ENCODE measurements around a stretch of chr14.

- RRBS: no CpG with 5 or more reads among the region's 8 CpGs
Observed at GRCh38 chr14:99758469-99758989, 34.7 kb upstream of the EML1 start.

GRCh38 chr14:99945892-99946618 lies 119.2 kb upstream of the EVL start:
- RRBS: 57% methylated on average over 2 of the region's 14 CpGs

DNA sequence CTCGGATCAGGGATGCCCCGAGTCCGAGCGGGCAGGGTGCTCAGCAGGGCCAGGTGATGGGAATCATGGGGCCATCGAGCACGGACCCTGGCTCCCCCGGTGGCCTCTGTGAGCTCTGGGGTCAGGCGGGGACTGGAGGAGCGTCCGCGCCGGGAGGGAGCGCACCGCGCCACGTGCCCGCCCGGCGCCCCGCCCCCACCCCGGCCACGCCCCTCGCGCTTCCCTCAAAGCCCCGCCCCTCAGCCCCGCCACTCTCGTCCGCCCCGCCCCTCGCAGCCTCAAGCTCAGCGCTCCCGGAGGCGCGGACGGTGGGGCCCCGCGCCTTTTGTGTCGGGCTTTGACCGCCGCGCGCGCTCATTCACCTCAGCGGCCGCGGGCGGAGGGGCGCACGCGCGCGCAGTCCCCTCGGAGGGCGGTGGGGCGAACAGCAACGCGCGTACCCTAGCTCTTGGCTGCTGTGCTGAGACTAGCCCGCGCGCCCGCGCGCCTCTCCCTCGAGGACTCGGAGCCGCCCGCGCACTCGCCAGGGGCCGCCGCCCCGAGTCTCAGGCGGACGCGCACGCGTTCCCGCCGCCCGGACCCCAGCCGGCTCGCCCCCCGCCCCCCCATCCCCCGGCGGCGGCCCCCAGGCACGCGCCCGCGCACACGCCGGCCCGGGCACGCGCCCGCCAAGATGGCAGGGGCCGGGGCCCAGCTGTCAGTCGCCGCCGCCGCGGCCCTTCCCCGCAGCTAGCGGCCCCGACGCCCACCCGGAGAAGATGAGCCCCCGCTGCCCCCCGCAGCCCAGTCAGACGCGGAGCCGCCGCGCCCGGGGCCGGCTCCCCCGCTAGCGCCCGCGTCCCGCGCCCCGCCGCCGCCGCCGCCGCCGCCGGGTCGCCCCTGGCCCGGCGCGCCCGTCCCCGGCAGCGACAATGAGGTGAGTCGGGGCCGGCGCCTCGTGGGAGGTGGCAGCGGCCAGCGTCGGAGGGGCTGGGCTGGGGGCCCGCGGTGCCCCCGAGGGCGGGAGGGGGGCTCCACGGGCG lies 93.8 kb upstream of the EVL start:
- RRBS: 3% methylated on average over 48 of the region's 151 CpGs

GRCh38 chr14:100138251-100138994 lies 21.0 kb downstream of the DEGS2 start:
- RRBS: no CpG with 5 or more reads among the region's 16 CpGs

DNA sequence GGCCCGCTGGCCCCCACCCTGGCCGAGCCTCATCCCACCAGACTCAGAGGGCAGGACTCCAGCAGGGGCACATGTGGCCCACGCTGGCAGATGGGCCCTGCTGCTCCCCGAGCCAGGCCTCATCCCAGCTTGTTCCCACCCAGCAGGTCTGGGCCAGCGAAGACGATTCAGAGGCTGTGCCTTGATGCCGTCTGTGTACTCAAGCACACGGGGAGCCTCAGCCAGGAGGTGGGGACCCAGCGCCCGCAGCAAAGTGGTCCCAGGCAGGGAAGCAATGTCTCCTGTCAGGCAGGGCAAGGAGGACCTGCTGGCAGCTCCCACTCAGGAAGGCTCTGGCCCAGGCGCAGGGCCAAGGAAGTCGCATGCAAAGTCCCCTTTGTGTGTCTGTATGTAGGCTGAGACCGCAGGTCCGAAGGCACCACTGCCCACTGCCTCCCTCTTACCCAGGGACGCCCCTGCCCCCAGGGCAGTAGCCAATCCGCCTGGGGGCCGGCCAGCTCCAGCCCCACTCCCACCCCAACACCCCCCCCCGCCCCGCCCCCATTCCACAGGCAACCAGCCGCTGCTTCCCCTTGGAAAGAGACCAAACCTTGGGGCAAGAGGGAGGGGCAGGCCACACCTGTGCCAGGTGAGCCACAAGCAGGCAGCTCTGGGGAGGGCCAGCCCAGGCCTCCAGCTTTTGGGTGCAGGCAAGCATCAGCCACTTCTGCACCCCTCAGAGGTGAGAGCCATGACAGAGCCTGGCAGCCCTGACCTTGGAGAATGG lies 9.4 kb downstream of the DEGS2 start:
- RRBS: no CpG with 5 or more reads among the region's 20 CpGs

DNA sequence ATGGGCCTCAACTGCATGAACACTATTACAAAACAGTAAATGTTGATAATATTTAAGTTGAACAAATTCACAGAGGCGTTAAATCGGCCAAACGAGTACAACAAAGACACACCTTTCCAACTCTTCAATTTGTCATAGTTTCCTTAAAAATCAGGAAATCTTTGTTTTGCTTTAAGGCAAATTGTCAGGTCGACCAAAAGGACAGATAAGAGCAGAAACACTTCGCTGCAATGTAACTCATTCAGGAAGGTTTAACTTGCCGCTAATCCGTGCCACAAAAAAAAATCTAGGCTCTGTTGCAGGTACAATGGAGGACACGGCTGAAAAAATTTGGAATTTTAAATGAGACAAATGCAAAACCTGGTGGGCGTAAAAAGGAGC lies 1.5 kb upstream of the YY1 start:
- RRBS: no CpG with 5 or more reads among the region's 9 CpGs

DNA sequence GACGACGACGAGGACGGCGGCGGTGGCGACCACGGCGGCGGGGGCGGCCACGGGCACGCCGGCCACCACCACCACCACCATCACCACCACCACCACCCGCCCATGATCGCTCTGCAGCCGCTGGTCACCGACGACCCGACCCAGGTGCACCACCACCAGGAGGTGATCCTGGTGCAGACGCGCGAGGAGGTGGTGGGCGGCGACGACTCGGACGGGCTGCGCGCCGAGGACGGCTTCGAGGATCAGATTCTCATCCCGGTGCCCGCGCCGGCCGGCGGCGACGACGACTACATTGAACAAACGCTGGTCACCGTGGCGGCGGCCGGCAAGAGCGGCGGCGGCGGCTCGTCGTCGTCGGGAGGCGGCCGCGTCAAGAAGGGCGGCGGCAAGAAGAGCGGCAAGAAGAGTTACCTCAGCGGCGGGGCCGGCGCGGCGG lies 463 bp downstream of the YY1 start:
- RRBS: under 1% methylated on average over 22 of the region's 67 CpGs

DNA sequence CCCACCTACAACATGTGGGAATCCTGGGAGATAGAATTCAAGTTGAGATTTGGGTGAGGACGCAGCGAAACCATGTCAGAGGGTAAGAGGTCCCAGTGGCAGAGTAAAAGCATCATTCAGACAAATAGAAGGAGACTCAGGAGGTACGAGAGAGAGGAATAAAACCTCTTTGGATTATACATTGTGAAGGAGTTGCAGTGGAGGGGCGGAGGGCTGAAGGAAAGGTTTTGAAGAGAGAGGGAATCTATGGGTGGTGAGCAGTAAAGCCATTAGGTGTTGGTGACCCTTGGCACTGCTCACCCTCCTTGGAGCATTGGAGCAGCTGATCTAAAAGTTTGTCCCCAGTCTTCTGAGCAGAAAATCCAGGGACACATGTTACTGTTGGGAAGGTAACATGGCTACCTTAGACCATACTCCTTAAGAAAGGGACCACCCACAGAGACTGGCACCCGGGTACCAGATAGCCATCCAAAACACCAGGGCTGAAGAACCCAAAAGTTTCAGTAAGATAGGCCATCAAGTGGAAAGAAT lies 27.3 kb downstream of the YY1 start:
- RRBS: no CpG with 5 or more reads among the region's 5 CpGs

- RRBS: 83% methylated on average over 4 of the region's 12 CpGs
Observed at GRCh38 chr14:100278511-100279344, 27.5 kb downstream of the SLC25A29 start.

- RRBS: no CpG with 5 or more reads among the region's 9 CpGs
Observed at GRCh38 chr14:100279345-100279951, 26.8 kb downstream of the SLC25A29 start.

- RRBS: no CpG with 5 or more reads among the region's 6 CpGs
Observed at GRCh38 chr14:100281059-100281641, 25.1 kb downstream of the SLC25A29 start.

GRCh38 chr14:100328597-100329553 lies 5.7 kb downstream of the SLC25A47 start:
- RRBS: 89% methylated on average over 12 of the region's 46 CpGs

DNA sequence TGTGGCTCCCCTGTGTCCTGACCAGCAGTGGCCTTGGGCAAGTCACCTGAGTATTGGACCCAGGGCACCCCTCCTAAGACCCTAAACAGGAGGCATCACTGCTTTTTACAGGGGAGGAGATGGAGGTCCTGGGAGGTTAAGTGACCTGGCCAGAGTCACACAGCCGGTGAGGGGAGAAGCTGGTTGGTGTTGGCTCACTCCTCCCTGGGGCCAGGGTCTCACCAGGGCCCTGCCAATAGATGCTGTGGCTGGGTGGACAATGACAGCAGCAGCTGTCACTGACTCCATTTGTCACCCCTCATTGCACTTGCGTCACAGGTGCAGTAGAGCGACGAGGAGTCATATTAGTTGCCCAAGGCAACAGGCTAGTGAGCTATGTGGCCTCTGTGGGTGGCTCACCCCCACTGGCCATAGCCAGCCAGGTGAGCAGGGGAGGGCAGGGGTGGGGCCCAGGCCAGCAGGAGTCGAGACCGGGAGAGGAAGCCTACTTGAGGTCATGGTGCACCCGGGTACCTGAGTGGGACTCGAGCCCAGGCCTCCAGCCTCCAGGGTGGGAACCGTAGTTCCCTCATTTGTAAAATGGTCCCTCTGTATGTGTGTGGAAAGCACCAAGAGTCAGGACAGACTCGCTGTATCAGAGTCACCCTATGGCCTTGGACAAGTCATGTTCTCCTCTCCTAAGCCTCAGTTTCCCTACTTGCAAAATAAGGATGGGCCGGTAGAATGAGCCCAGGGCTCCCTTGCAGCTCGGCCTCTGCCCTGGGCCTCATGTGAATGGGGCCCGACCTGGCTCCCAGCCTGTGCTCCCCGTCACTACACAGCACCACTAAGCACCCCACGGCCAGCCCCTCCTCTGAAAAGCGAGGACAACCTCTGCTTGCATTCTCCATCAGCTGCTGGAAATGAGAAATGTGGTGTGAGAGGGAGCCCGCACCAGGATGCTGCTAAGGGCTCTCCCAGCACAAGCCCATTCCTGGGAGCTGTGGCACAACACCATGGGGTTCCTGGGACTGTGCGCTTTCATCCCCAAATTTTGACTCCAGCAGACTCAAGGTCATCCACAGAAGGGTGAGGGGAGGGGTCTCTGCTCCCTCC lies 9.9 kb downstream of the SLC25A47 start:
- RRBS: no CpG with 5 or more reads among the region's 18 CpGs

DNA sequence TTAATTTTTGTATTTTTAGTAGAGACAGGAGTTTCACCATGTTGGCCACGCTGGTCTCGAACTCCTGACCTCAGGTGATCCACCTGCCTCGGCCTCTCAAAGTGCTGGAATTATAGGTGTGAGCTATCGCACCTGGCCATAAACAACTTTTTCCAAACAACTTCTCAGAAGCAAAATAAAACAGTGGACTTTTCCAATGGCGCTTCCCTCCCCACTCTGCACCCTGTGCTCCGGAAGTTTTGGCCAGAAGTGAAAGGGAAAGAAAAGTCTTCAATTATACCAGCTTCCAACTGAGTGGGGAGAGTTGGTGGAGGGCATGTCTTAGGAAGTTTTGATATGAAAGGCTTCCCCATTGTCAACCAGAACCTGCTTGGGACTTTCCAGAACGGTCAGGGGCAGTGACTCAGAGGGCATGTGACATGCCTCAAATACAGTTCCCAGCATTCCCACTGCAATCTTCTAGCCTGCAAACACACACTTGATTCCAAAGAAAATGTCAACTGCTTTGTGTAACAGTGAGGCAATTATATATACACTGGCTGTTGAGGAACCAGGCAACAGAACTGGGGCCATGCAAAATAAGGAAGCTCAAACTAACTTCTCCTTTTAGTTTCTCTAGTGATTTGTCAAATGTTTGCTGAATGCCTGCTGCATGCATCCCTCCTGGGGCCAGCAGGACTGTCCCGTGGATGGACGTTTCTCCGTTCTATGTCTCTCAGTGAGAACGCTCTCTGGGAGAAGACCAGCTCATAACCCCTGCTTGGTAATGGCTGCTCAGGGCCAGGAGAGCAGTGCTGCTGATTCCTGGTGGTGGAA lies 18.1 kb downstream of the SLC25A47 start:
- RRBS: no CpG with 5 or more reads among the region's 11 CpGs

DNA sequence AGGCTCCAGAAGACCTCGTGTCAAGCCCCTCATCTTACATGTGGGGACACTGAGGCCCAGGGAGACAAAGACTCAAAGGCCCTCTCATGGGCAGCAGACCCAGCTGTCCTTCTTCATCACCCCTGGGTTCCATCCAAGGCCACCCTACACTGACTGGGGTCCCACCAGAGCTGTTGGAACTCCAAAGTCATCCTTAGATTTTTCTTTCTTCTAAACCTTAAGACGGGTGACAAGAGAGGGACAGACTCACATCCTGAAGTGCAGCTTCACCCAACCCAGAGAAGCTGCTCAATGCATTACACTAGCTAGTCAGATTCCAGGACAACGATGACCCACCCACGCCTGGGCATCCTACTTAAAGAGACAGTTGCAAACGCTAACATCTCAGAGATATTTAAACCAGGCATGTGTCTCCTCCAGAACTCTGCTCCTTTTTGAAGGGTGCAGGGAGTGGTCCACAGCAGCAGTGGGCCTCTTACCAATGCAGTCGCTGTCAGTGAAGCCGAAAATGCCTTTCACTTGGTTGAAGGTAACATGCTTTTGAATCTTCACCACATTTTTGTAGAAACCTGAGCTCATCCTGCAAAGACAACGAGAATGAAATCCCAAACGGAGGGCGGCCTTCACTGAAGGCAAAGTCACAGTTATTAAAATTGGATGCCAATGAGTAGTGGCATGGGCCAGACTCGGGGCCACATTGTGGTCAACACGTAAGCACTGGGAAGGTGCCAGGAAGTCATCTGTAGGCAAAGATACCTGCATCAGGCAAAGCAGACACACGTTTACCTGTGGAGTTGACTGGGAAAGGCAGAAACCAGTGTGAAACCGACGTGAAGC lies 23.3 kb downstream of the SLC25A47 start:
- RRBS: no CpG with 5 or more reads among the region's 15 CpGs

GRCh38 chr14:100417319-100418133 lies 41.2 kb downstream of the WDR25 start:
- RRBS: no CpG with 5 or more reads among the region's 12 CpGs

DNA sequence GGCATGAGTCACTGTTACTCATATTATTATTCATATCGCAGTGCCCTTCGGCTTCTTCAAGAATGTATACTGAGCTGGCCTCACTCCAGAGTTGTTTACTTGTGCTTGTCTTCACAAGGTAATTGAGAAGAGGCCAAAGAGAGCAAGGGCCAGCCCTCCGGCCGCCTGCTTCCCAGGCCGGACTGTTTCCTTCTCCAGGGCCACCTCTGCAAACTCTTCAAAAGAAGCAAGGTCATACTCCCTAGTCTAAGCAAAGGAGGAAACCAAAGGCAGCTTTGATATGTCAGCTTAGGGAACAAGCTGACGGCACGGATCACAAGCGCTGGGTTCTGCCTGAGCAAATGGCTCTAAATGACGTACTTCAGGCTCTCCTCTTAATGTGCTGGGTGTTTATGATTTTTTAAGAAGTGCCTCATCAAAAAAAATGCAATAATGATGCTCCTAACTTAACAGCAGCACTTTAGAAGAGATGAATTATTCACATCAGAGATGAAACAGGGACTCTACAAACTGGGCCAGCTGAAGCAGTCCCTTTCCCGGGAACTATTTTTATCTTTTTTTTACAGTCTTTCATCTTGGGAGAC lies 65.7 kb upstream of the DLK1 start:
- RRBS: no CpG with 5 or more reads among the region's 10 CpGs

DNA sequence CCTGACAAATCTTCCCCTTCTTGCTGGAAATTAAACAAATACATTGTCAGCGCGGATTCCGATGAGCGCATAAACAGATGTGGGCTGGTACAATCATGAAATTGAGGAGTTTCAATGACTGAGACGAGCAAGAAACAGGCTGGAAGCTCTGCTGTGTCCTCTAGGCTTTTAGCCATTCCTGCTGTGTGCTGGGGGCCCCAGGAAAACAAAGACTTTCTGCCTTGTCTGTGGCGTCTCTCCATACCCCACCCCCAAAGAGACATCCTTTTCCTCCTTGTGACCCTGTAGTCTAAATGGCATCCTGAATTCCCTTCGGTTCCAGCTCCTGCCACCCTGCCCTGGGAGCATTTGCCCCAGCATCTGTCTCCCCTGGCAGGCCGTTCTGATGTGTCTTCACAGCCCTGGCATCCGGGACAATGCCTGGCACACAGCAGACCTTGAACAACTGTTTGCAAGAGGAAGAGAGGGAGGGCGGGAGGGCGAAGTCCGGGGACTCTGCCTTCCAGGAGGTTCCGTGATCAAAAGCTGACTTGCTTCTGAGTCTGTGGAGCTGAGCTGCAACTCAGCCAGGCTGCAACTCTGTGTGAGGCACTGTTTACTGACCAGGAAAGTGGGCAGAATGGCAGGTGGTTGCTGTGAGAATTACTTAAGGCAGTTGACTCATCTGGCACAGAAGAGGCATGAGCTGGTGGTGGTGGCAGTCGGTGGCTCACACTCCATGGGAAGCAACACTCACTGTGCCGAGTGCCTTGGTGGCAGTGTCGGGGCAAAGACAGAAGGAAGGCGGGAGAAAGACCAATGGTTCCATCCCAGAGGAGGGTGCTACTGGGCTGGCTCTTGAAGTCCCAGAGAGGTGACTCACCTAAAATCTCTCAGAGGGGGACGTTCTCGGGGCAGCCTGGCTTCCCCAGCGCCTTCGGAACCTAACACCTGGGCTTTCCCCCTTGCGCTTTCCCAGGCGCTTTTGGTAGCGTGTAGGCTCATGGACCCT lies 61.2 kb upstream of the DLK1 start:
- RRBS: 100% methylated on average over 1 of the region's 24 CpGs

DNA sequence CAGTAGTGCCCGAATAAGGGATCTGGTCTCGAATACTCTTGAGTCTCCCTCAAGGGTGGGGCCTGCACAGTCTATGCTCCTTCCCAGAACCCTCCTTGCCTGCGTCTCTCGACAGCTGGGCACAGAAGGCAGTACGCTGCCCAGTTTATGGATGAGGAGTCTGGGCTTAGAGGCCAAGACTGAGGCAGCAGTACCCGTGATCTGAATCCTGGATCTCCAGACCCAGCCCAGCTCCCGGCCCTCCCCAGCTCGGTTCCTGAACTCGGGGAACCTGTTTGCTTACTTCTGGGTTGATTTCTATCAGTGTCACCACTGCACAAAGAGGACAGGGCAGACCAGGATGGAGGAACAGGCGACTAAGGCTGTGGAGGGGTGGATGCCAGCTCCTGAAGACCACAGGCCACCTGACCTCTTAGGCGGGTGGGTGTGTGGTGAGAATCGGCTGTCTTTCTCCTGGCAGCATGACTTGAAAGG lies 22.9 kb upstream of the DLK1 start:
- RRBS: no CpG with 5 or more reads among the region's 12 CpGs

- RRBS: no CpG with 5 or more reads among the region's 15 CpGs
Observed at GRCh38 chr14:100900176-100900789, 3.2 kb downstream of the RTL1 start.

Measured in PFSK-1 (cell line).